ENCODE measurements around a stretch of chr21.

DNA sequence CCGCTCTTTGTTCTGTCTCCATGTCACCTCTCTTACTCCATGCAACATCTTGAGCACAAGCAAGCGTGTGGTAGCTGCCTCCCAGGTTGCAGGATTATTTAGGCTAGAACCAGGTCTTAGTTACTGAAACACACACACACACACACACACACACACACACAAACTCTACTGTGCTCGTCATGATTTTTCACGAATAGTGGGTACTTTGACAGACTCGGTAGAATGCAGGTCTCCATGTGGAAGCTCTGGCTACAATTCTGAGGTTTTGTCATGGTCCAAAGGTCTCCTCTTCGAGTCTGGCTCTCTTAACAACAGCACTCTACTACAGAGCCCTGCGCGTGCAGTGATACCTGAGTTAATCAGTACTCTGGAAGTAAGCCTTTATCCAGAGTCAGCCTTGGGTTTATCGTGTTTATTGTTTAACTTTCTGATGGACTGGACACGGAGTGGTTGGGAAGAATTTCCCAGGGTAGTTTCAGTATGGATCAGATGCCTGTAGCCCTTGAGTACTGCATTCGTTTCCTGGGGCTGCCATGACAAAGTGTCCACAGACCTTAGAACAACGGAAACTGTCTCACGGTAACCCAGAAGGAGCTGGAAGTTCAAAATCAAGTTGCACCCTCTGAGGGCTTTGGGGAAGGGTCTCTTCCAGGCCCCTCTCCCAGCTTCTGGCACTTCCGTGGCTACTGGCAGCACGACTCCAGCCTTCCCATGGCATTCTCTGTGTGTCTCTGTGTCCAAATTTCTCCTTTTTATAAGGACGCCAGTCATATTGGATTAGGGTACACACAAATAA, 27.7 kb downstream of the HUNK start:
- RRBS = no CpG with 5 or more reads among the region's 16 CpGs

DNA sequence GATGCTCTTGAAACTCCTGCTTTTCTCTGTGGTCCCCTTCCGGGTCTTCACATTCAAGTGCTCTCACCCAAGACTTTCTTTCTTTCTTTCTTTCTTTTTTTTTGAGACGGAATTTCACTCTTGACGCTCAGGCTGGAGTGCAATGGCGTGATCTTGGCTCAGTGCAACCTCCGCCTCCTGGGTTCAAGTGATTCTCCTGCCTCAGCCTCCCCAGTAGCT, 85.3 kb downstream of the HUNK start:
- RRBS = no CpG with 5 or more reads among the region's 5 CpGs

- RRBS = no CpG with 5 or more reads among the region's 4 CpGs
Measured at GRCh38 chr21:32381050-32381451, 11.8 kb downstream of the URB1 start.

DNA sequence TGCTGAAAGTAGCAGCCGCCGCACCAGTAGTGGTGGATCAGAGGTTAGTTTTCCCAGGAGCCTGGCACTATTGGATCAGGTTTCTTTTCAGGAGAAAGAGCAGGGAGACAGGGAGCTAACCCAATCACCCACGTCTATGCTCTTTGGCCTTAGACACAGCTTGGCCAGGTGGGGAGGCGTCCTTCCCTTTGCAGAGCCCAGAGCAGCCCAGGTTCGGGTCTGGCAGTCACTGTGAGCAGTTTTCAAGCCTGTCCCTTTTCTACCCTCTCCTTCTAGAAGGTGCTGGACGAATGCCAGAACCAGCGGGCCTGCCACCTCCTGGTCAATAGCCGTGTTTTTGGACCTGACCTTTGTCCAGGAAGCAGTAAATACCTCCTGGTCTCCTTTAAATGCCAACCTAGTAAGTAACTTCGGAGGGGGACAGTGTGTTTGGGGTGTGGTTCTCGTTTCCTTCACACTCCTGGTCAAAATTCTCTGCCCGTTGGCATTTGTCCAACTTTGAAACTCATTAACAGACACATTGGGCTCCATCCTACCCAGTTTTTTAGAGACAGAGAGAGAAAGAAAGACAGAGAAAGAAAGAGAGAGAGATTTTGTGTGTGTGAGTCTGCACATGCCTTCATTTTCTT, 44.9 kb downstream of the EVA1C start:
- RRBS = no CpG with 5 or more reads among the region's 11 CpGs

- RRBS = no CpG with 5 or more reads among the region's 13 CpGs
Measured at GRCh38 chr21:32525167-32526126, 59.9 kb downstream of the TCP10L start.

GRCh38 chr21:32602038-32602711, 10.0 kb downstream of the CFAP298 start:
- RRBS = no CpG with 5 or more reads among the region's 9 CpGs

GRCh38 chr21:32611391-32612092, 635 bp downstream of the CFAP298 start:
- RRBS = 3% methylated on average over 9 of the region's 35 CpGs

DNA sequence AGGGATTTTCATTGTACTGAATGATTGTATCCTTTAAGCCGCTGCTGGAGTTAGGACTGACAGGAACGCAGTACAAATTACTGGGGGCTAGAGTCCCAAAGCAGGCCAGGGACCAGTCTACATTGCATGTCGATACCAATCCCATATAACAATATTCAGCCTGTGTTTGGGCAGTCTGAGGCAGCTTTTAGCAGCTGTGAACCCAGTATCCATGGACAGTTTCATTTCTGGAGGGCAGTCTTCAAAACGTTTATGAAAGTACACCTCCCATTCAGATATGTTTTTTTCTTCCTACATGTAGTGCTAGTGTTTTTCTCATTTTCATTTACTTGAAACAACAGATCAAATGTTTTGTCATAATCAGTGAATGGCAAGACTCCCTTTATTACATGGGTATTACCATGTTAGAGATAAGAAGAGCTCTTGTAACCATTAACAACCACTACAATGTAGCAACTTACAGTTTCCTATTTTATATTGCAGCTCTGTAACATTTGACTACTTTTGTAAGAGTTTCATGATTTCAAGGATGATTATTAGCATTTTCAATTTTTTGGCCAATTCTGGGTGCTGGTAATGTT, 4.0 kb upstream of the SYNJ1 start:
- RRBS = no CpG with 5 or more reads among the region's 4 CpGs

- RRBS = 50% methylated on average over 18 of the region's 46 CpGs
Measured at GRCh38 chr21:33019713-33020226, 6.0 kb upstream of the OLIG2 start.

GRCh38 chr21:33197478-33198026, 32.2 kb upstream of the IFNAR2 start:
- RRBS = no CpG with 5 or more reads among the region's 4 CpGs

DNA sequence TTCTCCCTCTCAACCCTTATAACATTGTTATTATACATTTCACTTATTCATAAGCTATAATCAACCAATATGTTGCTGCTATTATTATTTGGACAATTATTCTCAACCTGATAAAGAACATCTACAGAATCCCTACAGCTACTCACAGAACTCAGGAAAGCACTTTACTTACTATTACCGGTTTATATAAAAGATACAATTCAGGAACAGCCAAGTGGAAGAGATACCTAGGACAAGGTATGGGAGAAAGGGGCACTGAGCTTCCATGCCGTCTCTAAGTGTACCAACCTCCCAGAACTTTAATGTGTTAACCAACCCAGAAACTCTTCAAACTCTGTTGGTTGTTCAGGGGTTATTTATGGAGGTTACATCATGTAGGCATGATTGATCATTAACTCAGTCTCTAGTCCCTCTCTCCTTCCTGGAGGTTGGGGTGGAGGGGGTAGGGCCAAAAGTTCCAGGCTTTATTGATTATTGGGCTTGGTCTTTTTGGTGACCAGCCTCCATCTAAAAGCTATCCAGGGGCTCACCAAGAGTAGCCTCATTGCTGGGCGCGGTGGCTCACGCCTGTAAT, 3.6 kb upstream of the IFNAR2 start:
- RRBS = no CpG with 5 or more reads among the region's 5 CpGs

DNA sequence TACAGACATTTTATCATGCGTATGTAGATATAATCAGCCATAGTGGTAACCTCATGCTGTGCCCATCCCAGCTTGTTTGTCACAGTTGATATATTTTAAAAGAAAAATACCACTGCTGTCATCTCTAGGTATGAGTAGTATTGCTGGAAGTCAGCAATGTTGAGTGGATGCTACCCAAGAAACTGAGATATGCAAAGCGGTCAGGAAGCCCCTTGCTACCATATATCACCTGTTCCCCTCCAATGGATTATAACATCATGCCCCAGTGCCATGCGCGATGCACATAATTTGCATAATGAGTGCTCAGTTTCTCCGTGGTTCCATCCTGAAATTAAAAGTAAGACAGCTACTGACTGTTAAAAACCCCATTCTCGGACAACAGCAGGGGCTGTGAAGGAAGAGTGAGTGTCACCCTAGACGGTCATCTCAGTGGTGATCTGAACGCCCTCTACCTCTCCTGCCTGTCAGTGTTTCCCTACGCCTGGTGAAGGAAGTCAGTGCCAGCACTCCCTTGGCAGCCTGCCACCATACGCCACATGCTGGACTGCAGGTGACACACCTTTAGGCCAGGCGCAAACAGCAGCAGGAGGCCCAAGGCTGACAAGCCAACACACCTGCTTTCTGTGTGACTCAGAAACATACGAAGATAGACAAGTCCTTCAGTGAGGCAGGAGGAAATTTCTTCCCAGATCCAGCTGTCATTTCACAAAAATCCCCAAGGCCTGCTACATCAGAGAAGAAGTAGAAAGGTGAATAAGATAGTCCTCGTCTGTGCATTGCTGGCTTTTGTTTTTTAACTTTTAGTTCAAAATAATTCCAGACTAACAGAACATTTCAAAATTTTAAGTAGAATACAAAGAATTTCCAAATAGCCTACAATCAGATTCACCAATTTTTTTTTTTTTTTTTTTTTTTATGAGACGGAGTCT, 2.9 kb downstream of the IL10RB start:
- RRBS = no CpG with 5 or more reads among the region's 14 CpGs

DNA sequence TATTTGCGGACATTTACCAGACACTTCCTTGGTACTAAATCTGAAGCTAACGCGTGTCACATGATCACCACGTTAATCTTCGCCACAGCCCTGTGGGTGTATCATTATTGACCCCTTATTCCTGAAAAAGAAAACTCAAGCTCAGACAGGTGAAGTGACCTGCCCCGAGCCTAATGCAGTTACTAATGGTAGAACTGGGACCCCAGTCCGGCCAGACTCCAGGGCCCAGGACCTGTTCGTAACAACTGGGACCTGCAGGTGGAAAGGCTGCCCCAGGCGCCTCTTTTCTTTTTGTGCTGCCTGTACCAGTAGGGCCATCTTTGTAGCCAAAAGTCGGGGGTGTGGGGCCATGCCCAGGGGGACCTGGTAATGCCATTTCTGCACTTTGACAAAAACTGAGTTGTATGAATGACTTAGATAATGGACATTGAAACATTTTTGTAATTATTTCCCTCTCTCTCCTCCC, 11.2 kb downstream of the IFNGR2 start:
- RRBS = no CpG with 5 or more reads among the region's 10 CpGs

DNA sequence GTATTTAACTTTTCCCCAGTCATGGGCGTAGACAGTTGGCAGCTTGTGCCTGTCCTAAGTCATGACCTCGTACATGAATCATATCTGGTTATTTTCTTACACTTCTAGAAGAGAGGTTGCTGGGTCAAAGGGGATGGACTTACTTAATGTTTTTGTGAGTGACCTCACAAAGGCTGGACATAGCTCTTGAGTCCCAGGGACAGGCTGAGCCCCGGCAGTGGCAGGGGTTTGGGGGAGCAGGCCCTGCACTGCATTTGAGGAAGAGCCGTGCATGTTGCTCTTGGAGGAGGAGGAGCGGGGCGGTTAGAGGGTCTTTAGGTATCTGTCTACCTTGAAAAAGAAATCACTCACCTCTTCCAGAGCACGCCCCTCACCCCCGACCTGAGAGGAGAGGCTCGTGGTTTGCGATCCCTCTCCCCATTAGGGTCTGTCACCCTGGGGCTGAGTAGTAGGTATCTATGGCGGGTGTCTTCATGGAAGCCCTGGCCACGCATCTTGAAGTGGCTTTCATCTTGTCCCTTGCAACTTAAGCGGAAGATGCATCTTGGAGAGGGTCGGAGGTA, 16.5 kb downstream of the IFNGR2 start:
- RRBS = no CpG with 5 or more reads among the region's 14 CpGs

GRCh38 chr21:33421341-33421832, 18.2 kb downstream of the IFNGR2 start:
- RRBS = no CpG with 5 or more reads among the region's 11 CpGs

GRCh38 chr21:33426637-33427726, 23.8 kb downstream of the IFNGR2 start:
- RRBS = no CpG with 5 or more reads among the region's 22 CpGs

GRCh38 chr21:33480037-33480514, 302 bp upstream of the TMEM50B start:
- RRBS = 2% methylated on average over 35 of the region's 47 CpGs

DNA sequence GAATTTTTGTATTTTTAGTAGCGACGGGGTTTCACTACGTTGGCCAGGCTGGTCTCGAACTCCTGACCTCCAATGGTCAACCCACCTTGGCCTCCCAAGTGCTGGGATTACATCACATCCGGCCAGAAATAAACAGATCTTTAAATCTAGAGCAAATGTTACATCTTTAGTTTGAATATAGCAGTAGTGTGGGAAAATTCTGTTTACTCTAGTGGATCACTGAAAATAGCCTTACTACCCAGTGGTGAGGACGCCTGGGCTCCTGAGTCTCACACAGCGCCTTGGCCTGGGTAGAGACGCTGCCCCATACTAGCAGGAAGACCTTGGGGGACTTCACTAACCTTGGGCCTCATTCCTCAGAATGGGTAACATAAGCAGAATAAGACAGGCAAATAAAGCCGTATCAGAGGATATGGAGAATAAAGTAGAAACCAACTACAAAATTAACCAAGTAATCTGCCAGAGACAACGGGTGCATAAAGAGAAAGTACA, 560 bp downstream of the GART start:
- RRBS = no CpG with 5 or more reads among the region's 10 CpGs

DNA sequence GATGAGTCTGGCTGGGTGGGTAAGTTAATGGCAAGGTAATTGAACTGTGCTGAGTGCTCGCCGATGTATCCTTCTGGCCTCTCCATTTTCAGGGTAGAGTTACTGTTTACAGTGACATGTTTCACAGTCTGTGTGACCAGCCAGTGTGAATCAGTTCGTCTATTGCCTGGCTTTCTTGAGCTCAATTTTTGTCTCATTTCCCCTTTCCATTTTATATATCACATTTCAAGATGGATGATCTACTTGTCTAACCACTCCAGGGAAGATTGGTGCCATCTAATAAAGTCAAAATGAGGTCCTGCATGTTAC, 44.1 kb downstream of the ITSN1 start:
- RRBS = no CpG with 5 or more reads among the region's 3 CpGs

GRCh38 chr21:33761625-33762122, 119.4 kb downstream of the ITSN1 start:
- RRBS = no CpG with 5 or more reads among the region's 3 CpGs

All from Jurkat, Clone E6-1 (cell line).